ENCODE data around the genes YRDC and MACF1.

DNA sequence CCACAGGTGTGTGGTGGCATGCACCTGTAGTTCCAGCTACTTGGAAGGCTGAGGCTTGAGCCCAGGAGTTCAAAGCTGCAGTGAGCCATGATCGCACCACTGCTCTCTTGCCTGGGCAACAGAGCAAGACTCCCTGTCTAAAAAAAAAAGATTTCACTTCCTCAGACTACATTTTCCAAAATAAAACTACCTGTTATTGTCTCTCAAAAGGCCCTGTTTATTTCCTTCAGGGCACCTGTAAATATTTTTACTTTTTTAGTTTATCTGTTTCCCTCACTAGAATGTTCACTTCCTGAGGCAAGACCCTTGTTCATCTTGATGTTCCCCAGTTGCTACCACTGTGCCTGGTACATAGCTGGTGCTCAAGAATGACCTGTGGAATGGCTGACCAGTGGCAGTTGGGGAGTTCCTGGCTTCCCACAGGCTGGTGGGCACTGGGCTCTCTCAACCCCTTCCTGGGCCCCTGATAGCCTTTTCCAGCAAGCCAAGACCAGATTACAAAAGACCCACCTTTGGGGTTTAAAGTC, 4.9 kb upstream of the STK40 start:
- PRO-cap: no peak

DNA sequence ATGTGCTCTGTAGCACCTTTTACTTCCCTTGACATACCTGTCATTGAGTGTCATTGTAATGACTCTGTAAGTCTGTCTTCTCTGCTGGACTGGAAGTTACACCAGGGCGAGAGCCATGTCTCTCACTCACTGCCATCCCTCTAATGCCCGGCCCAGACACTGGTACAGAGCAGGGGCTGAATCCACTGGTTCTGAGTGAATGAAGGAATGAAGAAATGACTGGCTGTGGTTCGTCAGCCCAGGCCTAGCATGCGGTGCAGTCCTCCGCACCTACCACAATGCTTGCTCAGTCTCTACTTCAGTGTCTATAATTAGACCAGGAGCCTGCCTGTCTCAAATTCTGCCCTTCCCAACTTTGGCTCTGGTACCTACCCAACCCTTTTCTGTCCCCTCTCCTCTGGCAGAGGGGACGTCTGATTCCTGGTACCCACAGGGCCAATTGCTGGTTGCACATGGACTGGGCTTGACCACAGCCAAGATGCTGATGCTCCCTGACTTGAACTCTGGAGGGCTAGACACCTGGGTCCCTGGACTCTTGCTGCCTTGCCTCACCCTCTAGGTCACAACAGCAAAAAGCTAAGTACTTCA, 118.2 kb upstream of the GRIK3 start:
- PRO-cap: no peak

- PRO-cap: no peak
These were observed 10.2 kb downstream of the DNALI1 start for GRCh38 chr1:37566620-37567748.

DNA sequence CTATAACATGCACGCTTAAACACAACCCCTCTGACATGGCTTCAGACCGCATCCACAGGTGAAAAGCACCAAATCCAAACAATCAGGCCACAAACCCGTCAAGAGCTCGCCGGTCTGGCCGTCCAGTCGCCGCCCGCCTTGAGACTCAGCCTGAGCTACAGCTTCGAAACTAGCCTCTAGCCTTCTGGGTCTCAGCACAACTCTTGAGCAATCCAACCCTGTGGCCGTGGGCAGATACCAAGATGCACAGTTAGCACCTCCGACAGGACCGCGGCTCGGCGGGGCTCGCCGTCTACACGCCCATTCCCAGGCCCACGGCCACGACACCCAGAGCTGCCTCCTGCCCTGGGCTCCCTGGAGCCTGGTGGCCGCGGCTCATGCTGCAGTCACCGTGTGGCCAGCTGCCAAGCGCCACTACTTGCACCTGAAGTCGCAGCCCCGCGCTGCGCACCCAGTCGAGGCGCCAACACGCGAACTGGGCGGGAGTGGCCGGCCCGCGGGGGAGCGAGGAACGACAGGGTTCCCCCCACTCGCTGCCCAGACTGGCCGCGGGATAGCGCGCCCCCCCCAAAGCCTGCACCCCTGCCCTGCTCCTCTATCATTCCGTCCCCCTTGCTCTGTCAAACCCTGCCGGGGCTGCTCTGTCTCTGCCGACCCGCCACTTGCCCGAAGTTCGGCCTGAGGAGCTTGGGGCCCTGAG, 802 bp upstream of the CDCA8 start:
- PRO-cap: no peak

DNA sequence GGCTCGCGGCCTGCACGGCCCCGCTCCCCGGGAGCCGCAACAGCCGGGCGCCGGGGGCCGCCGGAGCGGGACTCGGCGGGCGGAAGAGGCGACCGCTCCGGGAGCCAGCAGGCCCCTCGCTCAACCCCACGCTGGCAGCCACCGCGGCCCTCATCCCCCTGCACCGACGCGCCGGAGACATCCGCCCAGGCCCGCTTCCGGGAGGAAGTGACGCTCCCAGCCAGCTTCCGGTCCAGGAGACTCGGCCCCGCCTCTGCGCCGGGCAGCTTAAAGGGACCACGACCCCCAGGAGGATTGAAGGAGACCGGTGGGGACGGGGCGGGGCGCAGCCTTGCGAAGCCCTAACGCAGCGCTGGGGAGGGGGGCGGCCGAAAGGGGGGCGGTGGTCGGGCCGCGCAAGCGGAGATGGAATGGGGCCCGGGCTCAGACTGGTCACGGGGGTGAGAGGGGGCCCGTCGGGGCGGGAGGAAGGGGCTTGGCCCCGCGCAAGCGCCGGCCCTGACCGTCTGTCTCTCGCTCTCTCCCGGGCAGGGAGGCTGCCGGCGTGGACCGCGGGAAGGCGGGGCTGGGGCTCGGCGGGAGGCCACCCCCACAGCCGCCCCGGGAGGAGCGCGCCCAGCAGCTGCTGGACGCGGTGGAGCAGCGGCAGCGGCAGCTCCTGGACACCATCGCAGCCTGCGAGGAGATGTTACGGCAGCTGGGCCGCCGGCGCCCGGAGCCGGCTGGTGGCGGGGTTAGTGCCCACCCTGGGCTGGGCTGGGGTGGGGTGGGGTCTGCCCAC, at the start of gene YRDC:
TSS of gene YRDC (minus strand) at position 209 of the 781 bp plus-strand sequence.
- PRO-cap: bidirectional peak, plus-strand start at position 297 of the sequence, minus-strand start at position 152 of the sequence; bidirectional peak, plus-strand start at position 521 of the sequence, minus-strand start at position 512 of the sequence

GRCh38 chr1:38474513-38475209, 384.9 kb downstream of the RRAGC start:
- PRO-cap: no peak

DNA sequence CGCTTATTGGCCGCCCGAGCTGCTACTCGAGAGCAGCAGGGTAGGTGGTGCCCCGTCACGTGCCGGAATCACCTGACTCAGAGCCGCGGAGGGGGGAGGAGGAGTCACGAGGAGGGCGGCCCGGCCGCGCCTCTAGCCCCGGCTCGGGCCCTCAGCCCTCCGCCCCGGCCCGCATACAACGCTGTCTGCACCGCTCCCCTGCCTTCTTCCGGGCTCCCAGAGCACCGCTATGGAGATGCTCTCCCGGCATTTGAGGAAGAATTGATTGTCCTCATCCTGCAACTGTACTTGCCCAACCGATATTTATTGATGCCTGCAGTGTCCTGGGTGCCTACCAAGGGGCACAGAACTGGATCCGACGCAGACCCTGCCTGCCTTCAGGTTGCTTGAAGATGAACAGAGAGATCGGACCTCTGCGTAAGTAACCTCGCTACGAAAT, 270 bp upstream of the RRAGC start:
- PRO-cap: bidirectional peak, plus-strand start at position 174 of the sequence, minus-strand start outside the sequence

DNA sequence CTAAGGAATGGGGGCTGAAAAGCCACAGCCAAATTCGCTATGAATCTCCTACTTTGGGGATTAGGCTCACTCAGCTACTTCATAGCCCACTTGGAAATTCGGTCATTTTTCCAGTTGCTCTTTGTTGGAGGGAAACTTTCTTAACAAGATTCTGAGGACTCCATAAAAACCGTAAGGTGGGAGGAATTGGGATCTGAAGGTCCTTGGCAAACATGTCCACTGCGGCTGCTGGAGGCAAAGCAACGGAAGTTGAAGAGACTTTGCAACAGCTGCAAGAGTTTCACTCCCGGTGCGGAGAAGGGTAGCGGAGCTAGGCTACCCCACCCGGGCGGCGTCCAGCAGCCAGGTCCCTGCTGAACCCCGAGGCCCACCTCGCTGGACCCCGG, 634 bp downstream of the MYCBP start:
- PRO-cap: no peak

GRCh38 chr1:39035406-39035795, 9.3 kb downstream of the NDUFS5 start:
- PRO-cap: no peak

- PRO-cap: no peak
These were observed 49.7 kb upstream of the MACF1 start for GRCh38 chr1:39154569-39155476.

- PRO-cap: no peak
These were observed 33.8 kb upstream of the MACF1 start for GRCh38 chr1:39170637-39171217.

- PRO-cap: unidirectional peak, plus-strand start at chr1:39204566; unidirectional peak, plus-strand start at chr1:39204670; unidirectional peak, plus-strand start at chr1:39204857
These were observed at the start of gene MACF1 for GRCh38 chr1:39204294-39205055. MACF1 (plus strand) TSS chr1:39204695.

DNA sequence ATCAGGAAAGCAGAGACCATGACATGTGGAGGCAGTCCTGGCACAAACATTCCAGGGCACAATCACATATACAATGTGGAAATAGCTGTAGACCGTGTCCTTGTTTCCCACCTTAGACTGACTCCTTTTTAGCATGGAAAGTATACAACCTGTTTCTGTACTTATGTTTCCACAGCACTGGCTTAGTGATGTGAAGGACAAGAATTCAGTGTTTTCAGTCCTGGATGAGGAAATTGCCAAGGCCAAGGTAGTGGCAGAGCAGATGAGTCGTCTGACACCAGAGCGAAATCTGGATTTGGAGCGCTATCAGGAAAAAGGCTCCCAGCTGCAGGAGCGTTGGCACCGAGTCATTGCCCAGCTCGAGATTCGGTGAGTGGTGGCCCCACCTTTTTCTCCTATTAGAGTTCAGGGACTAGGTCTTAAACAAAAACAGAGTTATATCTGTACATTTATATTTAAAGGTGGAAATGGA, 112.6 kb downstream of the MACF1 start:
- PRO-cap: no peak

- PRO-cap: no peak
These were observed 130.2 kb downstream of the MACF1 start for GRCh38 chr1:39334224-39335548.

DNA sequence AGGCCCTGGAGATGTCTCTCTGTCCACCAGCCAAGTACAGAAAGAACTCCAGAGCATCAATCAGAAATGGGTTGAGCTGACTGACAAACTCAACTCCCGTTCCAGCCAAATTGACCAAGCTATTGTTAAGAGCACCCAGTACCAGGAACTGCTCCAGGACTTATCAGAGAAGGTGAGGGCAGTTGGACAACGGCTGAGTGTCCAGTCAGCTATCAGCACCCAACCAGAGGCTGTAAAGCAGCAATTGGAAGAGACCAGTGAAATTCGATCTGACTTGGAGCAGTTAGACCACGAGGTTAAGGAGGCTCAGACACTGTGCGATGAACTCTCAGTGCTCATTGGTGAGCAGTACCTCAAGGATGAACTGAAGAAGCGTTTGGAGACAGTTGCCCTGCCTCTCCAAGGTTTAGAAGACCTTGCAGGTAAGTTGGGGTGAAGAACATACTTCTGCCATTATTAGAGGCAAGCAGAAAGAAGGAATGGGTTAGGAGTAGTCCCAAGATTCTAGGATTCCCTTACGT, 105.9 kb upstream of the BMP8A start:
- PRO-cap: no peak

- PRO-cap: no peak
These were observed 96.0 kb upstream of the BMP8A start for GRCh38 chr1:39395357-39395923.

- PRO-cap: no peak
These were observed 33.2 kb upstream of the BMP8A start for GRCh38 chr1:39458111-39458676.

- PRO-cap: no peak
These were observed 23.2 kb downstream of the BMP8A start for GRCh38 chr1:39514532-39515141.

- PRO-cap: no peak
These were observed 24.2 kb downstream of the BMP8A start for GRCh38 chr1:39515723-39516039.

DNA sequence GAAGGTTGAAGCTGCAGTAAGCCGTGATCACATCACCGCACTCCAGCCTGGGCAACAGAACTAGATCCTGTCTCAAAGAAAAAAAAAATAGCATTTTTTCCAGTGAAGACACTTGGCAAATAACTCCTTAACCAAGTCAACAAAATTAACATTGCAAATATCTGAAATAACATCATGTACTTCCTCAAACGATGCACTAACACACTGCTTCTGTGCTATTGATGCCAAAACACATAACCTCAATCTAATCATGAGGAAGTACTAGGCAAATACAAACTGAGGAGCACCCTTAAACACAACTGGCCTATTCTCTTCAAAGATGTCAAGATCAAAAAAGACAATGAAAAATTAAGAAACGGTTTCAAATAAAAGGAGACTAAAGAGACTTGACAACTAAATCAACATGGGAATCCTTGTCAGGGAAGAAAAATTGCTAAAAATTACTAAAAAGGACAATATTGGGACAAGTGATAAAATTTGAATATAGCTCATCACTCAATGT, 32.2 kb downstream of the PABPC4 start:
- PRO-cap: no peak

Data from natural killer cell (primary cell).